Gallbladder (tissue), 1 donor: ENCODE measurements around the genes SLC16A1, AMPD1 and TSHB.

DNA sequence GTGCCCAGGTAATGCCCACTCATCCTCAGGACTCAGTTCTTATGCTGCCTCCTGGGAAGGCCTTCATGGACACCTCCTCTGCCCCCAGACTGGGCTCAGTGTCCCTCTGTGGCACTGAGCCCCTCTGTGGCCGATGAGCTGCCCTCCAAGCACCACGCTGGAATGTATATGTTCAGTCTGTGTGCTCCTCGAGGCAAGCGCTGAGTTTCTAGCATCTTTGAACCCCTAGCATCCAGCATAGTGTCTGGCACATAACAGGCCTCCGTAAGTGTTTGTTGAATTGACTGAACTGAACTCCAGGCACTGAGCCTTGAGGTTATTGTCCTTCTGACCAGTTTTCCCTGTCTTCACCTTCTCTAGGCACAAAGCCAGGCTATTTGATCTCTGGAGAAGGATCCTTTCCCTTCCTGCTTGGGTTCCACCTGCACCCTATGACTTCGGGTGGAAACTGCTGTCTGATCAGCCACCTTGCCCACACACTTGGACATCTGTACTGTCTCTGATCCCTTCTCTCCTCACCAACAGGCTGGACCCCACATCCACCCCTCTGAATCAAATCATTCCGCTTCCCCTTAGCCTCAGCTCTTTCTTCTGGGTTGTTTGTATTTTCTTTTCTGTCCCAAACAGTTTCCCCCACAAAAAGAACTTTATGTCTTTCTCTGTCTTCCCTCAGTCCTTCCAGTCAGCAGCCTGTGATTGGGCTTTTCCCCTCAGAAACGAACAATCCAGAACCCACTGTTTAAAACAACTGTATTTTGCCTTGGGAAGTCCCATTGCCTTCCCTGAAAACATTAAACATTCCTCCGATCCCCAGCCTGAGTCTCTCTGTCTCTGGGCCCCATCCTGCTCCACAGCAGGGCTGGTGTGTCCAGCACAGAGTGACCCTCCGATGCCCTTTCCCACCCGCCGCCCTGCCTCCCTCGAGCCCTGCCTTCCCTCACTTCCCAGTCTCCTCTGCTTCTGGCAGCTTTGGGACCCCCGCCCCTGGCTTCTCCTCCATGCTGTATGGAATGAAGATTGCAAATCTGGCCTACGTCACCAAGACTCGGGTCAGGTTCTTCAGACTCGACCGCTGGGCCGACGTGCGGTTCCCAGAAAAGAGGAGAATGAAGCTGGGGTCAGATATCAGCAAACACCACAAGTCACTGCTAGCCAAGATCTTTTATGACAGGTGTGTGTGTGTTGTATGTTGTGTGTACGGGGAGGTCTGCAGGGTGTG, 13.9 kb downstream of the MOV10 start:
- PRO-cap: unidirectional peak, minus-strand start at position 861 of the sequence

DNA sequence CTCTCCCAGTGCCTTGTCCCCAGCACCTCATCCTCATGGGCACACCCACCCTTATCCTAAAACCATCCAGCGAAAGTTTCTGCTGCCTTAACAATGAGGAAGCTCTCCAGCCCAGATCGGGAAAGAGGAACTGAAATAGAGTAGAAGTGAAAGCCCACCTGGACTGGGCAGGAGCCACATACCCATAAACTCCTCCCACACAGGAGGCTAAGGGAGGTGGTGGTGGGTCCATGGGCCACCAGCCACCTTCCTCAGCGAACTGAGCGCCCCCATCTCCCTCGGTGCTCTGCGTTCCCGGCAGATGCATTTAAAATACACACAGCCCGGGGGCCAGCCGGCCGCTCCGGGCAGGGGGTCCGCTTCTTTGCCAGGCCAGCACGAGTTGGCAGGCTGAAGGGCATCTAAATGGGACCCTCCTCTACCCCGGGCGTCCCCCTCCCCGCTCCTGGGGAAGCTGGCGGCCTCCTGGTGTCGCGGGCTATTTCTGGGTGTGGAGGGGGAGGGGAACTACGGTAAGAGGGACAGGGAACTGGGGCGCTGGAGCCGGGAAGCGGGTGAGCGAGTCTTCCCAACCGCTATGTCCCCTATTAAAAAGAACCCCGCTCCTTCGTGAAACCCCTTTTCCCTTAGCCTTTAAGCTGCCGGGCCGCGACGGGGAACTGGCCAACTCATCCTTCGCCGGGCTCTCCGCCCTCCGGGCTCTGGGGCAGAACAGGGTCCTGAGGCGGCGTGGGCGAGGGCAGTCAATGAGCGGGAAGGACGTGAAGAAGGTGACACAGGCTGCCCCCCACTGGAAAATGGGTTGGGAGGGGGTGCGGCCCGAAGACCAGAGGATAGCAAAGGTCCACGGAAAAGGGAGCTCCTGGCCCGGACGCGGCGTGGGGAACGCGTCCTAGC, 875 bp downstream of the PPM1J start:
- PRO-cap: no peak

DNA sequence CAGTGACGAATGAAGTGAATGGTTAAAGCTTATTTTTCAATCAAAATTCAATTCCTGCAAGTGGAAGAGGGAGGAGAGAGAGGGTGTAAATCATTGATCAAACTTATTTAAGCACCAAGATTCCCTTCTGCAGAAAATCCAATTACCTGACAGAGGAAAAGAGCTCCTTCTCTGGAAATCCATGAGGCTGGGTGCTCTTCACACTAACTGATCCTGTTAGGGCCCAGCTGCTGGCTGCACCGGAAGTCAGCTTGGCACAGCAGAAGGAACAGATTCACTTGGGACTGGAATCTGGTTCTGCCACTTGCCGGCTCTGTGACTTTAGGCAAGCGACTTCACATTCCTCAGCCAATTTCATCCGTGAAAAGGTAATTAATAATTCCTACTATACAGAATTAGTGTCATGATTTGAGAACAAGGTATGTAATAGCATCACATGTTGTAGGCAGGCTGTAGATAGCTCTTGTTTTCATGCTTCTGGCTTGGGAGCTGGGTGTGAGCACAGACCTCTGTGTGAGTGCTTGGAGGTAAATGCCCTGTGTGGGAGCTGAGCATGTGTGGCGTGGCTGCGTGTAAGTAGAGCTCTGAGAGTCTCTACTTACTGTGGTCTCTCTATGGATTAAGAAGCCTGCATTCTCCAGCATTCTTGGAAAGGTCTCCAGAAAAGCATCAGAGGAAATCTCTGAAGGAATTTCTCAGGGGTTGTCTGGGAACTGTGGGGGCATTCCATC, 43.8 kb downstream of the TAFA3 start:
- PRO-cap: no peak

- PRO-cap: bidirectional peak, plus-strand start at chr1:112956461, minus-strand start at chr1:112956195
Observed at GRCh38 chr1:112956000-112956847, at the start of gene SLC16A1. Gene SLC16A1 (minus strand): TSS chr1:112956196.

DNA sequence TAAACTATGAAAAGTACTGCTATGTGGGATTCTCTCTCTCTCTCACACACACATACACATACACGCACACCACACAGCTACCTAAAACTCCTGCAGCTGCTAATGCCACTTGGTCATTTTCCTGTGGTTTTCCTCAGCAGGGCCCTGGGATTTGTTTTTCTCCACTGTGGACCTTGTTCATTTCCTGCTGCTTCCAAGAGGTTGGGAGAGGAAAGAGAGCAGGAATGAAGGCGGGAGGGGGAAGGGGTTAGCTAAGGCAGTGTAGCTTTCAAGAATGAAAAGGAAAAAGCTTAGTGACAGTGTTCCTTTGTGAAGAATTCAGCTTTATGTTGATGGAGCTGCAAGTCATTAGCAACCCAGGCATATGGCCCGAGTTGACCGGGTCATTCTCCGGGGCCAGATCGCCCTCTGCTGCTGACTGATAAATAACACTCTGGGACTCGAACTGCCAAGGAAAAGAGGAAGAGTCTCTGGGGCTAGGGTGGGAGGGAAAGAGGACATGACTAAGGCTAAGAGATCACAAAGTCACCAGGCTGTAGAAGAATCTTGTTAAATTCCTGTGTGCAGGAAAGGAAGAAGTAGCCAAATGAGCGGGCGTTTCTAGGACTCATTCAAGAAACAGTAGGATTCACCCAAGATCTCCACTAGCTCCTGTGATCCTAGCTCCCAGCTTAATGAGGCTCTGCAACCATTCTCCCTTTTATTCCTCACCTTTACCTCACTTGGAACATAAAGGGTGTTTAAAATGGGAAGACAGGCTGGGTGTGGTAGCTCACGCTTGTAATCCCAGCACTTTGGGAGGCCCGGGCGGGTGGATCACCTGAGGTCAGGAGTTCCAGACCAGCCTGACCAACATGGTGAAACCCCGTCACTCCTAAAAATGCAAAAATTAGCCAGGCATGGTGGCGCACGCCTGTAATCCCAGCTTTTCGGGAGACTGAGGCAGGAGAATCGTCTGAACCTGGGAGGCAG, 30.3 kb upstream of the LRIG2 start:
- PRO-cap: no peak

DNA sequence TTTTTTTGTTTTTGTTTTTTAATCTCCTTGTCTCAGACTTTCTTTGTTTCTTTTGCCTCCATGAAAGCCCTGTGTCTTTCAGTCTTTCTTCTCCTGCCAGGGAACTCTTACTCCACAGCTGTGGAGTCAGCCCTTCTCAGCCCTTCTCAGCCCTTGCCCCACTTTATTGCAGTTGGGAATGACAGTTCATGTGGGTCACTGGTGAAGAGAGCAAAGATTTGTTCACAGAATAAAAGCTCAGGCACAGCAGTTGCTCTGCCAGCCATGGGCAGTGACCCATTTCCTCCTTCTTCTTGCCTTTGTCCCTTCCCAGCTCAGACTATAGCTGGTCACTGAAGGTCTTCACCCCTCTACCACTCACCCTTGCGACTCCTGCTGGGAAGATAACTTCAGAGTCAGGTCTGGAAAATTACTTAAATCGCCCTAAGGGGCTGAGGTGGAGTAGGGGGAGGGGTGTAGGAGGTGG, 29.4 kb upstream of the LRIG2 start:
- PRO-cap: no peak

DNA sequence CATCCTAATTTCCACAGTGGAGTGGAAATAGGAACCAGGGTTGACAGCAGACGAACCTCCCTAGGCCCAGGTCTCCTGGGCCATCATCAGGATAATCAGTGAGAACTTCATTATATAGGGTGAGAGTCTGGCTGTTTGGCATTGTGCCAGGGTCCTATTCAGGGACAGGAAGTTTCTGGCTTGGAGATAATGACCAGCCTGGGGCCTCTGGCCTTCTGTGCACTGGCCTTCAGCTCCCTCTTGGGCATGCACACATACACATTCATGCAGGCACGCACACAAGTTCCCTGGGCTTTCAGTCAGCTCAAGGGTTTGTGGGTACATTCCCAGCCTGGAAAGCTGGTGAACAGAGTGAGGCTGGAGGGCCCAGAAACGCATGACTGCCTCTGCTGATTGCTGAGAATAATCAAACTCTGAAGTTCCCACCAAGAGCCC, 13.9 kb upstream of the LRIG2 start:
- PRO-cap: no peak

- PRO-cap: no peak
Observed at GRCh38 chr1:113388679-113389292, 1.5 kb upstream of the MAGI3 start.

GRCh38 chr1:113390913-113392073, 978 bp downstream of the MAGI3 start:
- PRO-cap: unidirectional peak, minus-strand start at chr1:113391189

DNA sequence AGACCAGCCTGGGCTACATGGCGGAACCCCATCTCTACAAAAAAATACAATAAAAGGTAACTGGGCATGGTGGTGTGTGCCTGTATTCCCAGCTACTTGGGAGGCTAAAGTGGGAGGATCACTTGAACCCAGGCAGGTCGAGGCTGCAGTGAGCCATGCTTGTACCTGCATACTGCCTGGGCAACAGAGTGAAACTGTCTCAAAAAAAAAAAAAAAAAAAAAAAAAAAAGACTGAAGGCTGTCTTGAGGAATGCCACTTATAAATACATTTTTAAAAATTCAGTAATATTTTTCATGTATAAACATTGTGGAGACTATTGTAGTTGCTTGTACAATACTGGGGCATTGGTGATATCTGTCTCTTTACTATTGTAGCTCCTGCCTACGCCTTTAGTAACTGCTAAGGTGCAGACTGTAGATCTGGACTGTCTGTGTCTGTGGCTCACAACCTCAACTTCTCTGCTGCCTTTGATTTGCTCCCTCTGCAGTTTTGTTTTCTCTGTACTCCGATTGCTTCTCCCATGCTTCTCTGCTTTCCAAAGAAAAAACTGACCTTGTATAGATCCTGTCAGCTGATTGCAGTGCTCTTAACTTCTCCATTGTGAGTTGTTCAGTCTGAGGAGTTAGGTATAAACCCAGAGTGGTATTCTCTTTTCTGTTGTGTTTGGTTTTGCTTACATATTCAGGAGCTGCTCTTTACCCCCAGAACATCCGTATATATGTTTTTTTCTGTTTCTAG, 15.1 kb downstream of the MAGI3 start:
- PRO-cap: no peak

DNA sequence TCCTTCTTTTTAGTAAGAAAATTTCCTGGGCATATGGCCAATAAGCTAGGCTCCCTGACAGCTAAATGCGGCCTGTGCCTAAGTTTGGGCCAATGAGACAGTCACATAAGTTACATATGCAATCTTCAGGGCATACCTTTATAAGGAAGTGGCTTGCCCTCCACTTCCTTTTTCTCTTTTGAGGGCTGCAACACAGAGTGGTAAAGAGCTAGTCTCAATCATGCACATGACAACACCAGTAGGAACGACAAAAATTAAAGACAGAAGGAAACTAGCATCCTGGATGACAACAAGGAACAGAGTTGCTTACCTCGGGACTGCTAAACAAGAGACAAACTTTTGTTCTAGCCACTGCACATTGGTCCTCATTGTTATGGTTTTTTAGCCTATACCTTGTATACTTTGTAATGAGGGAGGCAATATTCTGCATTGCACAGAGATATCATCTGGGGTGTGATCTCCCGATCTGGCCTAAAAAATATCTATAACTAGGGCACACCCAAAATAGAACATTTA, 24.3 kb upstream of the PHTF1 start:
- PRO-cap: no peak

- PRO-cap: no peak
Observed at GRCh38 chr1:113963121-113963646, 16.1 kb upstream of the OLFML3 start.

- PRO-cap: no peak
Observed at GRCh38 chr1:114345779-114346845, 164.9 kb downstream of the TRIM33 start.

- PRO-cap: no peak
Observed at GRCh38 chr1:114395284-114396272, 115.4 kb downstream of the TRIM33 start.

DNA sequence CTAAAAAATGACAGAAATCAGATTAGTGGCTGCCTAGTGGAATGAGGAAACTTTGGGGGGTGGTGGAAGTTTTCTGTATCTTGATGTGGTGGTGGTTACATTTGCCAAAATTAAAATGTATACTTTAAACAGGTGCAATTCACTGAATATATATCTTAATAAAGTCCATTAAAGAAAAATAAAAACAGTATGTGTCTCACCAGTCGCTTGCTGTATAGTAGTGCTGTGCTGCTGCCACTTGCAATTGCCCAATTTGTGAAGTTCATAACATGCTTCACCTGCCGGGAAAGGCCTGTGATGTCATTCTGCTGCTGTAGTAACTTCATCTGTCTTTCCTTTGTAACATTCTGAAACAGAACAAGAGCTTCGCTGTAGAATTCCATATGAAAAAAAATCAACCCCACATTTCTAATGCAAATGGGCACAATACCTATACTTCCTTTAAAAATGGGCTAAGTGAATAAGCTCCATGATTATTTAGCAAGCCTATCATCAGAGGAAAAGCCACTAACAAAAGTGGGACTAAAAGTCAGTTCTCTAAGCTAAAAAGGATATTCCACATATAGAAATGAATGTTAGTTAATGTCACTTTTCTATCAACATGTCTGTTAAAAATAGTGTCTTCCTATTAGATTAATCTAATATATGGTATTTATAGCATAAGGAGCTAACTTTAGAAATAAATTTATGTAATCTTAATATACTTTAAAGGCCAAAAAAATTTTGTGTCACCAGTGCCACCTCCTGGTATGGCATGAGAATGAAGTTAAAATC, 83.3 kb downstream of the TRIM33 start:
- PRO-cap: no peak

- PRO-cap: no peak
Observed at GRCh38 chr1:114571510-114571977, 9.9 kb downstream of the BCAS2 start.

GRCh38 chr1:114695055-114695930, at the start of gene AMPD1:
Gene AMPD1 (minus strand): TSS chr1:114695546.
- PRO-cap: no peak

- PRO-cap: no peak
Observed at GRCh38 chr1:114717000-114717401, 430 bp upstream of the NRAS start.

- PRO-cap: no peak
Observed at GRCh38 chr1:115029524-115029911, at the start of gene TSHB. Gene TSHB (plus strand): TSS chr1:115029826.

GRCh38 chr1:115084726-115085456, 4.4 kb downstream of the TSPAN2 start:
- PRO-cap: no peak